HT-29 (cell line): Measurements from ENCODE around the genes HS1BP3 and KLHL29.

DNA sequence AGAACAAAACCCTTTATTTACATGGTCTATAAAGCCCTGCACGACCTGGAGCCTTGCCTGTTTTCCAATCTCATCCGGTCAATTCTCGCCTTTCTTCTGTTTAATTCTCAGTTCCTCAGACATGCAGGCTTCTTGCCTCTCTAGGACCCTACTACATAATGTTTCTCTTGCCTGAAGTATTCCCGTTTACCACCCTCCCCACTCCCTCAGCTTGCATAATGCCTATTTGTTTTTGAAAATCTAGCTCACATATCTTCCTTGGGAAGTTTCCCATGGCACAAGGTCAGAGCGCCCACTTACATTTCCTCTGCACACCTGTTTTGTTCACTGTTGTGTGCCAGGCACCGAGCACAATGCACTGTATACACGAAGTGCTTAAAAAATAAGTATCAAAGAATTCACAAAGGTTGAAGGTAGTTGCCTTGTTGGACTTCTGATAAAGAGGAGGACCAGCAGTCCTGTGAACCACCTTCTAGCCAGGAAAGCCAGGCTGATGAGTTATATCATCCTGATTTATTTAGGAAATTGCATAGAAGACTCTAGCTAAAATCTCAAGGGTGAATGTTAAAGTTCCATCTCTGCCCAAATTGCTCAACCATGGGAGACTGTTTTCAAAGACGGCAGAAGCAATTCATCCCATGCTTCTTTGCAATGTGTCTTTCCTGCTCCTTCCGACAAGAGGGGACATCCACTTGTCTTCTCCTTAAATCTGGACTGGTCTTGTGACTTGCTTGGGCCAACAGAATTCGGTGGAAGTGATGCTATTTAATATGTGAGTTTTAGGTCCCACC, 16.8 kb upstream of the RHOB start:
- RAMPAGE, long total RNA = no peak

DNA sequence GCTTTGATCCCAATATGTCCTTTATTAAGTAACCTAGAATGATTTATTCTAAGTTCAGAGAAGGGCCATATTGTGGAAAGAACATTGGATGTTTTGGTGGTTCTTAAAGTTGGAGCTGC, 3.0 kb downstream of the RHOB start:
- RAMPAGE, long total RNA = no peak

DNA sequence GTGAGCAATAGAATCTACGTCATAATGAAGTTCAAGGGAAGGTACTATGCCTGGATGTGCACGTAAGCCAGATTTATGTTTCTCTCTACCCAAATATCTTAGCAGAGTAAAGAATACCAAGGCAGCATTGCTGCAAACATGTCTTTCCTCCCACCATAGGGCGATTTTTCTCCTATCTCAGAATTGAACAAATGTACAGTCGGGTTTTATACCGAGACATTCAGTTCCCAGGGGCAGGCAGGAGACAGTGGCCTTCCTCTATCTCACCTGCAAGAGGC, 54.5 kb downstream of the RHOB start:
- RAMPAGE, long total RNA = no peak

DNA sequence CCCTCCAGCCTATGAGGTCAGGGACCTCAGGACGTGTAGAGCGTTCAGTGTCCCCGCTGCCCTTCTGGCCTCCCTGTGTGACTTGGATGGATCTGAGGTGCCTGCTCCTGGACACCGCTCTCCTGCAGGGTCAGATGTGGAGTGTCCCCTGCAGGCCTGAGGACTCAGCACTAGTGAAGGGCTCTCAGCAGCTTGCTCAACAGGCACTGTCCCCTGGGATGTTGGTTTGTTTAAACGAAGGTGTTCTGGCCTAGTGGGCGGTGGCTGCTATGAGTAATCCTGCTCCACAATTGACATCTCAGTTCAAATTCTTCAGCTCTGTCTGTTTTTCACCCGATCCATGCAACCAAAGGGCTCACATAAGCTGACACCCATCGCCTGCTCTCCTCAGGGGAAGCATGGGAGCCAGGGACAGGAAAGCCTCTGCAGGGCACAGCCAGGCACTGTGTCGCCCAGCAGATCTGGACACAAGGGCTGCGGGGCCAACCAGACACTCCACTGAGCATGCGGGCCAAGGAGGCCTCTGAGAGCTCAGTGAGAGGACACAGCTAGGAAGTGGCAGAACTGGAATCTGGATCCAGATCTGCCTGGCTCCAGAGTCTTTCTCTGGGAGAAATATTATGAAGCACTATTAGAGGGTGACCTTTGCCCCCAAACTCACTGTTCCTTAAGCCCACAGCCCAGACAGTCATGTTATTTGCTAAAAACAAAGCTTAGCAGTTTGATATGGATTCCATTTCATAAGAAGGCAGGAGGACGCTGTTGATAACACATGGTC, 78.5 kb downstream of the RHOB start:
- RAMPAGE, long total RNA = no peak

GRCh38 chr2:20536629-20536981, 89.7 kb downstream of the RHOB start:
- RAMPAGE, long total RNA = no peak

DNA sequence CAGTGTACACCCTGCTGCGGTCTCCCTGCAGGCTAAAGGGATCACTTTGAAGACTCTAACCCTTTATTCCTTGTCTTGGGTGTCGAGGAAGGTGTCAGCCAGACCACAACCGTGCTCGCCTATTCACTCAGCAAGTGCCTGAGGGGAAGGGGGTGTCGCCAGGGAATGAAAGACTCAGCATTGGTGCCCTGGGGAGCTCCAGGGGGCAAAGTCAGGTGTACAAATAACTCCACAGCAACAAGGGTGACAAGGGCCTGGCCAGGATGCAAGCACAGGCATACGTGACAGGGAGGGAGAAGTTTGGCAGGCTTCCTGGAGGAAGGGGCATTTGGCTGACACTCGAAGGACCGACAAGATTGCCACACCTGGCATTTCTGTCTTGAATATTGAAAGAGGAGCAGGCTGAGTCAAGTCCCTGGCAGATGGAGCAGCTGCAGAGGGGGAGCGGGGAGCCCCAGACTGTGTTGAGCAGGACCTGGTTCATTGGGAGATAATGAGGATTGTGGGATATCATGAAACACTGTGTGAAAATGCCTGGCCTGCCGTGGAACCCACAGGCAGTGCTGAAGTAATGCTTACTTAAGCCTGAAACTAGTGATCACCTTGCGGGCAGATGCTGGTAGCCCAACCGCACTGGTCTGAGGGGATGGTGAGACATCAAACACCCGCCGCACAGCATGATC, 93.9 kb downstream of the RHOB start:
- RAMPAGE, long total RNA = no peak

GRCh38 chr2:20574495-20575494, 76.1 kb downstream of the HS1BP3 start:
- RAMPAGE, long total RNA = no peak

DNA sequence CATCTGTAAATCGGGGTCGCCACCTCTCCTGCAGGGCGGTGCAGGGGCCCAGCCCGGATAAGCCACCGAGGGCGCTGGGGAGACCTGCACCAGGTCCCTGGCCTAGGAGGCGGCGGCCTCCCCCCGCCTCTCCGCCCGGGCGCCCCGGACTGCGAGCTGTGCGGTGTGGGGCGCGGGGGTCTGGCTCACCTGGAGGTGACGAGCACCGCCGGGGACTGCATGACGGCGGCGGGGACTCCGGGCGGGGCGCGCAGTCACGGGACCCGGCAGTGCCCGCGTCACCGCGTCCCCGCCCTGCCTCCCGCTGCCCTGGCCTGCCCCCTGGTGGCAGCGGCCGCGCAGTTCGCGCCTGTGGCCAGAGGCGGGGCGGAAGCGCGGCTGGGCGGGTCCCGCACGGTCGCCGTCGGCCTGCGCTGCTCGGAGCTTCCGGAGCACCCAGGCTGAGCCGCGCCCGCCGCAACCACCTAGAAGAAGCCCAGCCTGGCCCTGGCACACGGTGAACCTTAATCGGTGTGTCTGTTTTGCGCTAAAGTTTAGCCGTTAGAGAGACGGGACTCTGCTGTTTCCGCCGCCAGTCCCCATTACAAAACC, at the start of gene HS1BP3:
Gene HS1BP3 (minus strand): TSS at position 256 of the 591 bp plus-strand sequence.
- RAMPAGE, long total RNA = no peak

GRCh38 chr2:20689263-20689536, 22.3 kb downstream of the GDF7 start:
- RAMPAGE, long total RNA = no peak

DNA sequence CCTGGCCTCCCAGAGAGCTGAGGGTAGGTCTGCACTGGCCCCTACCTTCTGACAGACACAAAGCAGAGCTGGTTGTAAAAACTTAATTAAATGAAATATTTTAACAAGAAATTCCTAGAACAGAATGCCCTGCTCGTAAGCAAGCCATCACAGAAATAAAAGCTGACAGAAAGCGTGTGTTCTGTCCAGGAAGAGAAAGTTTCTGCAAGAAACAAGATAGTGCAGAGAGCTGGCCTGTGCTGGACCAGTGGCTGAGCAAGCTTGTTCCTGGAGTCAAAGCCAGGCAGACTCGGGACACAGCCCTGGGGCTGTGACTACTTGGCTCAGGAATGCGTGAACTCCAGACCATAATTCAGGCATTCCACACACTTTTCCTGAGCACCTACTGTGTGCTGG, 51.6 kb downstream of the APOB start:
- RAMPAGE, long total RNA = no peak

DNA sequence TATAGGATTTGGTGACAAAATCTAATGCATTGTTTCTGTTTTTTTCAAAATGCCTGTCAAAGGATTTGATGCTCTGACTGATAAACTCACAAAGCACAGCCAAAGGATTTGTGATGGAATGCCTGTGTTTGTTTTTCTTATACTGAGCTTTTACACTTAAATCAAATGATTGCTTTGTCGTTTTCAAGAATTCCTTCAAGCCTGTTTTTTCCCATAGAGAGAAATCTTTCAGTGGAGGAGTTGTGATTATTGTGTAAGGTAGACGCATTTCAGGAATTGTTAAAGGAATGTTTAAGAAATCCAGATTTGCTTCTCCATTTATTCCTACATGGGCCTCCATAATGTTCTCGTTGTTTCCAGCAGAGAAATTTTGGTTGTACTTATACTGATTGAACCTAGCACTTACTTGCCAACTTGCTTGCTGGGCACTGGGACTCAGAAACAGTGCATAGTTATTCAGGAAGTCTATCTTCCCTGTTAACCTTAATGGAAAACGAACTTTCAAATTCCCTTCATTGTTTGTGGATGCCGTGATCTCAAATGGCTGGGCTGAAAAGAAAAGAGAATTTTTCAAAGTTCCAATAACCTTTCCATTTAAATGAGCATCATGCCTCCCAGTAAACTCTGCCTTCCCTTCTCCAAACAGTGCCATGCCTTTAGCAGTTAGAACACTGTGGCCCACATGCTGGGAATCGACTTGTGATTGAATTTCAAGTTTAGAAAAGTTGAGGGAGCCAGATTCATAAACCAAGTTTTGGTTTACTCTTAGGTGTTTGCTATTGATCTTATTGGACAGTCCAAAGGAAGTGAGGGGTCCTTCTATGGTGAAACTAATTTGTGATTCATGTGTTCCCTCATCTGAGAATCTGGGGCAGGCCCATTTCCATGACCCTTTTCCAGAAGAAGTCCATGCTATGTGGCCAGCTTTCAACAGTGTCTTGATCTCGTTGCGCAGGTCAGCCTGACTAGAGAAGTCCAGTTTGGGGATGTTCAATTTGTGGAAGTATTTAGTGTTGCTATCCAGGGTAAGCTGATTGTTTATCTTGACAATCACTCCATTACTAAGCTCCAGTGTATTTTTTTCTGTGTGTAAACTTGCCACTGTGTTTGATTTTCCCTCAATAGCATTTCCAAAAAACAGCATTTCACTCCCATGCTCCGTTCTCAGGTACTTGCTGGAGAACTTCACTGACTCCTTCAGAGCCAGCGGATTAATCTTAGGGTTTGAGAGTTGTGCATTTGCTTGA, 36.3 kb downstream of the APOB start:
- RAMPAGE, long total RNA = no peak

GRCh38 chr2:21020713-21021838, 22.8 kb downstream of the APOB start:
- RAMPAGE, long total RNA = no peak

GRCh38 chr2:21035366-21036458, 8.2 kb downstream of the APOB start:
- RAMPAGE, long total RNA = no peak

- RAMPAGE, long total RNA = no peak
Measured at GRCh38 chr2:21042748-21043494, 952 bp downstream of the APOB start.

DNA sequence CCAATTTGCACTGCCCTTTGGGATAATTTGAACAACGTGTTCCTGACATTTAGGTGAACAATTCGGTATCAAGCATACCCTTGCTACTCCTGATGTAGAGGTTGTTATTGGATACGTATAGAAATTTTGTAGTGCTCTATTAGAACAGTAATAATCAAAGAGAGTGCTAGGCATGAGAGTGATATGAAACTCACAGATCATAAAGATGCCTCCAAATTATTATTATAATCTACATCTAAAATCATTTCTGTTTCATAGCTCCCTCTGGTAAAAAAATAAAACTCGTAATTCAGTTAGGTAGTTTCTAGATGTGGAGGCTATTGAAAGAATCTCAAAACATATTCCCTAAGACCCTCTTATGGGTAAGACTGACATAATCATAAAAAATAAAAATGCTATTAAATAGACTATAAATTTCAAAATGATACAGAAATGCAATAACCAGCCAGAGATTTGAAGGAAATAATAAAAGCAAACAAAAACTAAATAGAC, 901.5 kb downstream of the TDRD15 start:
- RAMPAGE, long total RNA = no peak

- RAMPAGE, long total RNA = no peak
Measured at GRCh38 chr2:23360839-23361302, 24.1 kb upstream of the KLHL29 start.

DNA sequence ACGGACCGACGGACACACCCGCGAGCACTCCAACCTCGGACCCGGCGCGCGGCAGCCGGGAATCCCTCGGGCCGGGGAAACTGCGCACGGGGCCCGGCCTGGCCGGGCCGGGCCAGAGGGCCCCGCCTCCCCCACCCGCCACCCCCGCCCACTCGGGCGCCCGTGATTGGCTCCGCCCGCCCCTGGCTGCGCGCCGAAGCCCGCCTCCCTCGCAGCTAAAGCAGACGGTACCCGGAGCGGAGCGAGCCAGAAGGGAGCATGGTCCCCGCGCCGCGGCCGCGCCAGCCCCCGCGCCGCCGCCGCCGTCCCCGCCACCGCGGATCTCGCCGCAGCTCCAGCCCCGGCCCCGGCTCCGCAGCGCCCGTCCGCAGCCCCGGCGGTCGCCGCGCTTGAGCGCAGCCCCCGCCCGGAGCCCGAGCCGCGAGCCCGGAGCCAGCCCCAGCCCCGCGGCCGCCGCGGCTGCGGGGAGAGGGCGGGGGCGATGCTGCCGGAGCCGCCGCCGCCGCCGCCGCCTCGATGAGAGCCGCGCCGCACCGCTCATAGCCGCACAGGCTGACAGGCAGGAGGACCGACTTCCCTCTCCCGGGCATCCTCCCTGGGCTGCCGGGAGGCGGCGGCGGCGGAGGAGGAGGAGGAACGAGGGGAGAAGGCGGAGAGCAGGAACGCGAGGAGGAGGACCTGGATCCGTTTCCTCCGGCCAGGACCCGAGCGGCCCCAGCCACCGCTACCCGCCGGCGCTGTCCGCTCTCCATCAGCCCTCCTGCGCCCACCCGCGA, at the start of gene KLHL29:
Gene KLHL29 (plus strand): TSS at position 223 of the 776 bp plus-strand sequence.
- RAMPAGE, long total RNA = no peak

DNA sequence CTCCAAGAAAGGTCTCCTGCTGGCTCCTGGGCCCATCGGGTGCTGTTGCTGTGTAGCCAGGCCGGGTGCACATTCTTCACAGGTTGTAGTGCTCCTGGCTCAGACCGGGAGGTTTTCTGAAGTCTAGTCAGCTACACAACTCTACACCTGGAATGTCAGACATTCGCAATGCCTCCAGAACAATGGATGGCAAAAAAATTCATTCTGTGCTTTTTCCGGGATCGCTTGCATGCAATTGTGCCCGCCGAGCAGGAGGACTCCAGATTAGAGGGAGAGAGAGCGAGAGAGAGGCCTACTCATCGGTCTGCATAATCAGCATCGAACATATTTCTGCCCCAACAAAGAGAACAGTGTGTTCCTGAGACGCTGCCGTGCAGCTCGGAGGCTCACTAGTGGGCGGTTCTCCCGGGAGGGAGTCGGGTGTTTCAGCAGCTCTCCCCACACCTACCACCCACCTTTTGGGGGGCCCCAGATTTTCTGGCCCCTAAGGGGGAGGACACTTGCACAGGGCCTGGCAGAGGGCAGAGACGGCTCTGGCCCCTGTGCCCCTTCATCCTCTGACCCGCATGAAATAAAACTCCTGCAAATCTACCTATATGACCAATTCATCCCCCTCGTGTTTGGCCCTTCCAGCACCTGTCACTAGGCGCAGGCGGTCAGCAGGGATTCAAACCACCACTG, 117.2 kb downstream of the KLHL29 start:
- RAMPAGE, long total RNA = no peak

DNA sequence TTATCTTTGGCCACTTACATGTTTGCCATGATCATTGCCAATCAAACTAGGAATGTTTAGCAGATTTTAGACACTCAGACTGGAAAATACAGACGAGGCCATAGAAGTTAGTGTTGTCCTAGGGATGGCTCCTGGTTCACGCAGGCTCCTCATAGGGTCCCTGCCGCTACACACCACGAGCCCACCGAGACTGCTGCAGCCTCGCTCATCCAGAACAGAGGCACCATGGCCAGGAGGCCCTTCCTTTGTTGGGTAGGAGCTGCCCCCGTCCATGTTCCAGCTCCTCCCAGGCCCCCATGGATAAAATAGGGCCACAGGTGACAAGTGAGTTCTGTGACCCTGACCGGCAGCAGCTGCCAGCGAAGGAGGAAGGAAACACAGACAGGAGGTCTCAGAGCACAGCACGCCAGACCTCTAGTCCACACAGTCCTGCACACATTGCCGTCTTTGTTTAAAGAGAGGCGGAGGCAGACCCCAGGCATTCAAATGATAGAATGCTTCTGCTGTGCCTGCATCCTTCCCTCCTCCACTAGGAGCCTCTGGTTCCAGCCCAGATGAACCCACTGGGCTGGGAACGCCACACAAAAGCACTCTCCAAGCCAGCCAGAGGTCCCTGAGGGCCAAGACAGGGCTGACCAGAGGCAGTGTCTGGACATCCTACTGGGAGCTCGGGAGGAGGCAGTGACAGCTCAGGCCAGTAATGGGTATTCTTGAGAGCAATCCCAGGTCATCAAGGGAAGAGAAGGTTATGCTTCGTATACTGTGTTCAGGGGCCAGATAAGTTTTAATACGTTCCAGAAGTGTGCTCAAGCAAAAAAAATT, 118.6 kb downstream of the KLHL29 start:
- RAMPAGE, long total RNA = no peak

DNA sequence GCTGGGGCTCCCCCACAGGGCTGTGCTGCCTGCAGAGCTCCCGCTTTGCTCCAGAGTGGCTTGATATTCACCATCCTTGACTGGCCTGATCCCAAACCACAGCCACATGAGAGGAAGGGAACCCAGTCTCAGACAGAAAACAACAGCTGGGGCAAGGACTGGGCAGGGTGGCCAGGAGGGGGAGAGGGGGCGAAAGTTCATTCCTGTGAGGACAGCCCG, 179.1 kb downstream of the KLHL29 start:
- RAMPAGE, long total RNA = no peak